Mesenchymal stem cell of Wharton's jelly (primary cell): Measurements from ENCODE around the genes SFTPA1 and NRG3.

DNA sequence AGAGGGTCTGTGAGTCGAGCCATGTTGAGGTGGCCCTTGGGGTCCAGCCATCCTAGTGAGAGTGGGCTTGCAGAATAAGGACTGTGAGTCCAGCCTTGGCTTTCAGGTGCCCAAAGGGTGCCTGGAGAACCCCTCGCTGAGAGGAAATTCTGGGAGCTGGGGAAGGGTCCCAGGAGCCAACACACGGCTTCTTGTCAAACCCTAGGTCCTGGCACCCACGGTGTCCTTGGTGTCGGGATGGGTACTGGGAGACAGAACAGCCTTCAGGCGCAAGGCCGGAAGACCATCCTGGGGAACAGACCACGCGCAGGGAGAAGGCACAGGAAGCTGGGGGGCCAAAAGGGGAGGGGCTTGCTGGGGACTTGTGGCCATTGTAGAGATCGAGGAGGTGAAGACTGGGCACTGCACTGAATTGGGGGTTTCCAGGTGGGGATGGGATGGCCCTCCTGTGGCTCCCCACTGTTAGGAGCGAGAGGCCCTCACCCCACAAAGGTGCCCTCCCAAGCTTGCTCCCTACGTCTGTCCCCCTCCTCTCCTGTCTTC lies 96.5 kb upstream of the PPIF start:
- CAGE, long polyA plus RNA = no peak

GRCh38 chr10:79291974-79292408 lies 55.3 kb upstream of the PPIF start:
- CAGE, long polyA plus RNA = no peak

DNA sequence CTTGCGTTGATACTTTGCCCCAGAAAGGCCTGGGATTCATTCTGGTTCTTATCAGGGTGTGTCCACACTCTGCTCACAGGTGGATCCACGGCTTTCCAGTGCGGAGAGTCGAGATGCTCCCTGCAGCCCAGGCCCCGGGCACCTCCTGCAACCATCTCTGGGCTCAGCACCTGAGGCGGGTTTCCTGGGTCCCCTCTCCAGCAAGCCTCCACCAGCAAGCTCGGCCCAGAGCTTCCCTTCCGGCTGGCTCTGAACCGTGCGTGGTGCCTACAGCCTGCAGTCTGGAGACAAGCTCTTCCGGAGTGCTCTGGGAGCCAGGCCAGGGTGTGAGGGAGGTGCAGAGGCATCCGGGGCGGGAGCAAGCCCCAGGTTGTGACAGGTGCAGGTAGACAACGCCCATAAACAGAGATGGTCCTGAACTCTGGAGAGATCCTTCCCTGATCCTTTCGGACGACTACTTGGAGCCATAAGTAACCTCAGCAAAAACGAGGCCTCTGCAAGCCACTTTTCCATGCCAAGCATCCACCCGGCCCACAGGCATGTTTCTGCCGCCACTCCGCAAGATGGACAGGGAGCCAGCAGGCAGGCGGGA lies 32.2 kb upstream of the PPIF start:
- CAGE, long polyA plus RNA = no peak

DNA sequence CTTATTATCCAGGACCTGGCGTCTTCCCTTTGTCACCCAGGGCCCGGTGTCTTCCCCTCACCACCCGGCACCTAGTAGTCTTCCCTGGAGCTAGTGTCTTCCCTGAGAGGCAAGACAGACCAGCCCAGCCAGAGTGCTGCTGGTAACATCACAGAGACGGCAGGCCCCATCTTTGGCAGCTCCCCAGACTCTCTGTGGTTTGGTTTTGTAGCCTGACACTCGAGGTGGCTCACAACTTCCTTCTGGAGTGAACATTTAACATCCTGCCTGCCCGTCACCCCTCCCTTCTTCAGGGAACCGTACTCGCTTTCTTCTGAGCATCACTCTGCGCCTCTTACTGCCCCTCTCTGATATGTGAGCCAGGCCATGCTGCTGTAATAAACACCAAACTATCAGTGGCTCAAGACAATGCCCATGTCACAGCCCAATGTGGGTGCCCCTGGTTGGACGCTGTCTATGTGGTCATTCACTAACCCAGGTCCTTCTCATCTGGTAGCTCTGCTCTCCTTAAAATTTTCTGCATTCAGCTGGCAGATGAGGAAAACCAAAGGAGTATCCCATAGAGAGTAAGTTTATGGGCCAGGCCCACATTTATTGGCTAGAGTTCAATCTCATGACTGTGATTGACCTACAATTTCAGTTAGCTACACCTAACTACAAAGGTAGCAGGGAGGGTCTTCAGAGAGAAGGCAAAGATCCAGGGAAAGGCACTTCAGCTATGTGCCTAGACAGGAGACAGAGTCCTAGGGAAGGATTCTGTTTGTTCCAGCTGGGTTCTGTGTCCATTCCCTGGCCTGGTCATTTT lies 23.9 kb upstream of the PPIF start:
- CAGE, long polyA plus RNA = no peak

DNA sequence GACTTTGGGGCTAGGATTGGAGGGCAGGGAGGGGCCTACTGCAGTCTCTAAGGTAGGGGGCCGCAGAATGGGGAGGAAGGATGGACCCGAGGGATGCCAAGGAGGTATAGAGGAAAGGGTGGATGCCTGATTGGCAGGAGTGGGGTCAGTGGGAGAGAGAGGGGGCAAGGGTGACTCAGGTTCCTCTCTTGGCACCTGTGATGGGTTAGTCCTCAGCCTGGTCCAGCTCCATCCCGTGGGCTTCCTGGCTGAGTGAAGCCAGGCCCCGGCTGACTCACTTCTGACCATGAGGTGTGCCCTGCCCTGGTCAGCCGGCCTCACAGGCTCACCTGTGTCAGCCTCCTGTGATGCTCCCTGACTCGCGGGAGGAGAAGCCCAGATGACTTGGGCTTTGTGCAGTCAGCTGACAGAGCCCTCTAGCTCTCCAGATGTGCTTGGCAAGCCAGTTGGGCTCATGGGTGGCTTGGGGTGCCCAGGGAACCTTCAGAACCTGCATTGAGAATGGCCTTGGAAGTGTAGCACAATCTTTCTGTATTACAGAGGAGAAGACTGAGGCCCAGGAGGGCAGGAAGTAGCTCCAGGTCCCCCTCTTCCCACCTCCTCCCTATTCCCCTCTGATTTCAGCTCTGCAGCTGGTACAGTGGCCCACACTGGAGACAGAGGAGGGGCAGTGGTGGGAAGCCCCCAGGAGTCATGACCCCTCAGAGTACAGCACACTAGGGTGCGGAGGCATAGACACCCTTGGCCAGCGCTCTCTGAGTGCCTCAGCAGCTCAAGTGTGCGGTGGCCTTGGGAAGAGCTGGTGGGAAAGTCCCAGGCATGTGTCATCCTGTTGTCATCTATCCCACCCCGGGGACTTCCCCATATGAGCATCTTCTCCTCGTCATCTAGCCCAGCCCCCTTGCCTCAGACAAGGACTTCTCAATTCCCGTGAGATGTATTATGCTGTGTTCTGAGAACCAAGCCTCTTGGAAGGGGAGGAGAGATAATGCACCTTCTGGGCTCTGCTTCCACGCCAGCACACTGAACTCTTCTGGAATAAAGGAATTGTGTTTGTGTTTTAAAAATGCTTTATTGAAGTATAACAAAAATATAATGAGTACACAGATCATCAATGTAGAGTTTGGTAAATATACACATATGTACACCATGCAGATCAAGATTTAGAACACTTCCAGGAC lies 15.8 kb upstream of the PPIF start:
- CAGE, long polyA plus RNA = no peak

GRCh38 chr10:79349389-79350742 lies 2.6 kb downstream of the PPIF start:
- CAGE, long polyA plus RNA = no peak

- CAGE, long polyA plus RNA = no peak
These were observed 4.8 kb downstream of the PPIF start for GRCh38 chr10:79351805-79352803.

DNA sequence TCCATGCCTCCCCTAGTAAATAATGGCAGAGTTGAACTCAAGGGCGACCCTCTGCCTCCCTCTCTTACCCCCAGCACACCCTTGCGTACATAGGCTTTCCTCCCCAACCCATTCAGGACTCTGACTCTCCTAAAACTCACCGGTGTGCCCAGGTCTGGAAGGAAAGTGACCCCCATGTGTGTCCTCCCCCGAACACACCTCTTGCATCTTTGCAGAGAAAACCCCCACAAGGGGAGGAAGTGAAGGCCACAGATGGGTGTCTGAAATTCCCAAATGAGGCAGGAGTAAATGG lies 1.5 kb downstream of the ZCCHC24 start:
- CAGE, long polyA plus RNA = no peak

DNA sequence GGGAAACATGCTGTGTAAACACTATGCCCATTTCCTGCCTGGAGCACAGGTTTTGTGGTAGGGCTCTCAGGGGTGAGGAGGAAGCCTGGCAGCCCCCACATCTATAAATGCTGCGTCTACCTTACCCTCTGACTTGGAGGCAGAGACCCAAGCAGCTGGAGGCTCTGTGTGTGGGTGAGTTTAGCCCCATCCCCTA lies at the start of gene SFTPA1:
TSS of gene SFTPA1 (plus strand) at position 131 of the 196 bp plus-strand sequence.
- CAGE, long polyA plus RNA = no peak

GRCh38 chr10:79629404-79629780 lies 18.7 kb downstream of the SFTPA1 start:
- CAGE, long polyA plus RNA = no peak

DNA sequence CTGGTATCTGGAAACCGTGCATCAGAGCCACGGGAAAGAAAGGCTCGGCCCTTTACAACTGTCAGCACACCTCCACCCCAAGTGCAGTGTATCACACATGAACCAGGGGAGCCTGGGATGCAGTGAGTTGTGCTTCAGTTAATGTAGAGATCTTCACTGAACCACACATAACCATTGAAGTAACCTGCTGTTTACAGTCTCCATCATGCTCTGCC lies 12.0 kb downstream of the NUTM2B start:
- CAGE, long polyA plus RNA = no peak

- CAGE, long polyA plus RNA = no peak
These were observed 31.3 kb downstream of the PLAC9 start for GRCh38 chr10:80163437-80164556.

- CAGE, long polyA plus RNA = no peak
These were observed 29.1 kb downstream of the ANXA11 start for GRCh38 chr10:80176279-80176651.

- CAGE, long polyA plus RNA = no peak
These were observed 18.0 kb downstream of the ANXA11 start for GRCh38 chr10:80187332-80187814.

DNA sequence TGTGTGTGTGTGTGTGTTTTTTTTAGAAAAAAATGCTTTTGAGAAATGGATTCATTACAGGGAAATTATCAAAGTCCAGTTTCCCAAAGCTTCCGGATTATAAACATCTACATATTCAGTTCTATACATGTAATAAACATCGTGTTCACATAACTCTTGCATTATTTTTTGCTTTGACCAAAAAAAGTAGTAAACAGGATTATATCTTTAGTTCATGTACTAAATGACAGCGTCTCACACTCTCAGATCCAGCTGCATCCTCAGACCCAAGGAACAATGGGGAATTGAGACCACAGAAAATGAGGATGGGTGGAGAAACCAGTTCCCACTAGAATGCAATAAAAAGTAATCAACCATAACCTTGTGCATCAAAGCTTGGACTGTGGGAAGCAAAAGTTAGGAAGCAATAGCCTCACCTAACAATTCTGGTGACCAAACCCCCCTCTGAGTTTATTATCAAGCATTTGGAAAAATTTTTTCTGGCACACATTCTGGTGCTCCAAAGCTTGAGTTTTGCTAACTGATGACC lies 904 bp upstream of the MAT1A start:
- CAGE, long polyA plus RNA = no peak

DNA sequence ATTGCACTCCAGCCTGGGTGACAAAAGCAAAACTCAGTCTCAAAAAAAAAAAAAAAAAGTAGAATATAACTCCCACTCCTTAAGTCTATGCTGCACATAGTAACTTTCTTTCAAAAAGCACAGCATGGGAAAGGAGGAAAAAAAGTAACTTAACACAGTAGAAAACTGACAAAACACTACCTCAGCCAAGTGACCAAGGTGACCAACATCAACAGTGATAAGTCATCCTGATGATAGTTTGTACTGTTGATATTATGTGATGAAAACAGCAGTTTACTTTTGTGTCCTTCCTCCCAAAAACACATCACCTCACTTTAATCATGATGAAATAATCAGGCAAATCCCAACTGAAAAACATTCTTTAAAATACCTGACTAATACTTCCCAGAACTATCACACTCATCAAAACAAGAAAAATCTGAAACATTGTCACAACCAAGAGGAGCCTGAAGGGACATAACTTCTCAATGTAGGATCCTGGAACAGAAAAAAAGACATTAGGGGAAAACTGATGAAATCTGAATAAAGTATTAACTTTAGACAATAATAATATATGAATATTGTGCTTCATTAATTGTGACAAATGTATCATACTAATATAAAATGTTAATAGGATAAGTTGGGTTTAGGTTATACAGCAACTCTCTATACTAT lies 29.4 kb upstream of the MAT1A start:
- CAGE, long polyA plus RNA = no peak

DNA sequence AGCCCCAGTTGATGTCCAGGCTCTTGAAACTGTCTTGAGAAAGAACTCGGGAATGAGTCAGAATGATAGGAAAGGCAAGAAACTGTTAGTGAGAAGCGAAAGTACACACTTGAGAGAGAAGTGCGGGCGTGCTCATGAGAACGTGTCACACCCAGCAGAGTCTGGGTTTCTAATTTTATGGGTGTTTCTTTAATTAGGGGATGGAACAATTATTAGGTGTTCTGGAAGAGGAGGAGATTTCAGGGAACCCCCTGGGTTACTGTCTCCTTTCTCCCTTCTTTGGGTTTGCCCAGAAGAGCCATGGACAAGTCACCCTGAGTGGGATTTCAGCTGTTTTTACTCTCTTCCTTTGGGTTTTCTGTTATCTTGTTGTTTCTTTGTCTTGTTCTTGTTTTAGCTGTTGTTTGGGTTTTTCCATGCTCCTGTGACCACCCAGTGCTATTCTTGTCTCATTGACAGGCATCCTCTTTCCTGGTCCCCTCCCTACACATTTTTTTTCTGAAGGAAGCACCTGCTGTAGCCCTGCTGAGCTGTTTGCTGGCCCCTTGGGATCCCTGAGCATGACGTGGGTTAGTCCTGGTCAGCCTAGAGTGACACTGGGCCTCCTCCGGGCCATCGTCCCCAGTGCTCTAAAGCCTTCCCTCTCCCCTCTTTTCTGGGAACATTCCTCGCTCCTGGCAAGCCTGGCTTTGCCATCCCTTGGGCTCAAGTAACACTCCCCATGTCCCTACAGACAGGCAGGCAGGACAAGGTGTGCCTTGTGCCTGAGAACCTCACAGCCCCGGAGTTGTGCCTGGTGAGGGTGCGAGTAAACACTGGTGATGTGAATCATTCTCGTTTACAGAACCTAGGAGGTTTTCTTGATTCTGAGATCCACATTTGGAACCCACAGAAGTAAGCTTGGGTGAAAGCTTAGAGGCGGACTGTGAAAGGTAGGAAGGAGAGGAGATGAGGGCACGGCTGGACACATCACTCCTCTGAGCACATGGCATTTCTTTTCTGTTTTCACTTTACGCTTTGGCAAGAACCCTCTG lies 3.6 kb downstream of the SH2D4B start:
- CAGE, long polyA plus RNA = no peak

GRCh38 chr10:80703544-80703848 lies 165.8 kb downstream of the SH2D4B start:
- CAGE, long polyA plus RNA = no peak

DNA sequence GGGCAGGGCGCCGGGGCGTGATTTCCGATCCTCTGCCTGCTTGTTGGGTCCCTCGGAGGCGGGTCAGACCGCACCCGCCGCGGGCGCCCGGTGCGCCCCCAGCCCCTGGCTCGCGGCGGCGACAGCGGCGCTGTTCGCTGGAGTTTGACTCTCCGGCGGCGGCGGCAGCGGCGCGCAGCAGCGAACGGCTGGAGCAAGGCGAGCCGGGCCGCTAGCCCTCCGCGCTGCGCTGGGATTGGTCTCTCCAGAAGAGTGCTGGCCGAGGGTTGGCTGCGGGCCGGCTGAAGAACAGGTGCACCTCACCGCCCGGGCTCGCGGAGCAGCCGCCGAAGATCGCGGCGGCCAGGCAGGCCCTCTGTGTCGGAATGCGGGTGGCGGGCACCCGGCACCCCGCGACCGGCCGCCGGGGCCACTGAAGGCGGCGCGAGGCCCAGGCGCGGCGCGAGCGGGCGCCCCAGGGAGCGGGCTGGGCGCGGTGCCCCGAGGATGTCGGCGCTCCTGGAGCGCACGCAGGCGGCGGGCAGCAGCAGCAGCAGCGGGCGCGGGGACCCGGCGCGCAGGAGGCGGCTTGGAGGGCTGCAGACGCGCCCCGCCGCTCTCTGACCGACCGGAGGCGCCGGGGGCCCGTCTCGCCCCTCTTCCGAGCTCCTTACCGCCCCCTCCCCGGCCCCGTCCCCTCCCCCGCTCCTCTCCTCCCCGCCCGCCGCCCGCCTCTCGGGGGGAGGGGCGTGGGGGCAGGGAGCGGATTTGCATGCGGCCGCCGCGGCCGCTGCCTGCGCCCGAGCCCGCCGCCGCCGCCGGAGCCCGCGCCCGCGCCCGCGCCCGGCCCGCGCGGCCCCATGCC lies at the start of gene NRG3:
TSS of gene NRG3 (plus strand) at position 744 of the 844 bp plus-strand sequence.
- CAGE, long polyA plus RNA = no peak

GRCh38 chr10:82358660-82359171 lies 483.7 kb downstream of the NRG3 start:
- CAGE, long polyA plus RNA = no peak